Metastatic Liver Carcinoma in the Adrenal Gland (tissue), 2 donors: ENCODE measurements around a stretch of chr4.

- PRO-cap, 2 experiments, result no peak in any of the 2 experiments
Observed at GRCh38 chr4:40197500-40198794, 1.1 kb downstream of the RHOH start.

GRCh38 chr4:40225276-40225867 lies 28.5 kb downstream of the RHOH start:
- PRO-cap, 2 experiments, result no peak in any of the 2 experiments

- PRO-cap, 2 experiments, result no peak in any of the 2 experiments
Observed at GRCh38 chr4:40231371-40231899, 34.6 kb downstream of the RHOH start.

DNA sequence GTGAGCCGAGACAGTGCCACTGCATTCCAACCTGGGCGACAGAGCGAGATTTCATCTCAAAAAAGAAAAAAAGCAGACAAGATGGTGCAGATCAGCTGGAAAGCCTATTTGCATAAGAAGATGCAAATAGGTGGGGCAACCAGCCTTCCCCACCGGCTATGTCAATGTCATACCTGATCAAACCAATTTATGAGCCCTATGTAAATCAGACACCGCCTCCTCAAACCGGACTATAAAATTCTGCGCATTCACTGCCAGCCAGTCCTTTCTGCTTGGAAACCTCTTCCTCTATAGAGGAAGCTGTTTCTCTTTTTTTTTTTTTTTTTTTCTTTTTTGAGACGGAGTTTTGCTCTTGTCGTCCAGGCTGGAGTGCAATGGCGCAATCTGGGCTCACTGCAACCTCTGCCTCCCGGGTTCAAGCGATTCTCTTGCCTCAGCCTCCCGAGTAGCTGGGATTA lies 64.5 kb upstream of the CHRNA9 start:
- PRO-cap, 2 experiments, result no peak in any of the 2 experiments

DNA sequence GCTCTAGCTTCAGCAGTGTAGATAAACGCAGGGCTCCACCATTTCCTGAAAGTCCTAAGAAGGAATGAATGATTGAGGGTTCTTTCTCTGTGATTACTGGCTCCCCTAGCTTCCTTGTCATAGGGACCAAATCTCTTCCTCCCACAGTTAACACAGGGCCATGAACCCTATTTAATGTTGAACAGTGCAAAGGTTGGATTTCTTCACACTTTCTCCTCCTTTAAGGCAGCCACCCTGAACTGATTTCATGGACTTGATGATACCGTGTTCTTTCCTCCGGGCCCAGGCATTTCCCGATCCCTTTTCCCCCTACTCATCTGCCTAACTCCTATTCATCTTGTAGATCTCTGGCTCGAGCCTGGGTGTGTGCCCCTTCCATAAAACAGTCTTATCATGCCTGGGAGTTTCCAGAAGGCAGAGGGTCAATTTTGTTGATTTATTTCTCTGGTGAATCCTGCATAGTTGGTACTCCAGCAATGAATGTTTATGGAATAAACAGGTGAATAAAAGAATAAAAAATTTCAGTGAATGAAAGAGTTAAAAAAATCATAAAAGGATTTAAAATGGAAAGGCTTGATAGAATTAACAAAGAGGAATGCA lies 84.5 kb downstream of the CHRNA9 start:
- PRO-cap, 2 experiments, result peak in 1 of 2 experiments; most common minus-strand start position 121 of the sequence (in 1)

GRCh38 chr4:40449732-40450495 lies 114.8 kb downstream of the CHRNA9 start:
- PRO-cap, 2 experiments, result no peak in any of the 2 experiments

DNA sequence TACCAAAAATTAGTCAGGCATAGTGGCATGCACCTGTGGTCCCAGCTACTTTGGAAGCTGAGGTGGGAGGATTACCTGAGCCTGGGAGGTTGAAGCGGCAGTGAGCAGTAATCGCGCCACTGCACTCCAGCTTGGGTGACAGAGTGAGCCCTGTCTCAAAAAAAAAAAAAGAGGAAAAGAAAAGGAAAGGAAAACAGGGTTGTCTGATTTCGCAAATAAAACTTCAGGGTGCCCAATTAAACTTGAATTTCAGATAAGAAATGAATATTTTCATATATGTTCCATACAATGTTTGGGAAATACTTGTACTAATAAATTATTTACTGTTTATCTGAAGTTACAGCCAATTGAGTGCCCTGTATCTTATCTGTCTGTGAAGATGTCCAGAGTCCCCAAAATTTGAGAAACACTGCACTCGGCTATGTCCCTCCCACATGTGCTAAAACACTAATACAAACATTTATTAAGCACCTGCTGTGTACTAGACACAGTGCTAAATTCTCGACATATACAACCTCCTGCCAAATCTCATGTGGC lies 105.9 kb downstream of the RBM47 start:
- PRO-cap, 2 experiments, result no peak in any of the 2 experiments

- PRO-cap, 2 experiments, result no peak in any of the 2 experiments
Observed at GRCh38 chr4:40581583-40582272, 47.9 kb downstream of the RBM47 start.

GRCh38 chr4:40587741-40588403 lies 41.8 kb downstream of the RBM47 start:
- PRO-cap, 2 experiments, result no peak in any of the 2 experiments

GRCh38 chr4:40688068-40688633 lies 58.5 kb upstream of the RBM47 start:
- PRO-cap, 2 experiments, result peak in 2 of 2 experiments; most common minus-strand start chr4:40688144 (in 2)

GRCh38 chr4:40909108-40909667 lies 159.4 kb downstream of the NSUN7 start:
- PRO-cap, 2 experiments, result no peak in any of the 2 experiments

DNA sequence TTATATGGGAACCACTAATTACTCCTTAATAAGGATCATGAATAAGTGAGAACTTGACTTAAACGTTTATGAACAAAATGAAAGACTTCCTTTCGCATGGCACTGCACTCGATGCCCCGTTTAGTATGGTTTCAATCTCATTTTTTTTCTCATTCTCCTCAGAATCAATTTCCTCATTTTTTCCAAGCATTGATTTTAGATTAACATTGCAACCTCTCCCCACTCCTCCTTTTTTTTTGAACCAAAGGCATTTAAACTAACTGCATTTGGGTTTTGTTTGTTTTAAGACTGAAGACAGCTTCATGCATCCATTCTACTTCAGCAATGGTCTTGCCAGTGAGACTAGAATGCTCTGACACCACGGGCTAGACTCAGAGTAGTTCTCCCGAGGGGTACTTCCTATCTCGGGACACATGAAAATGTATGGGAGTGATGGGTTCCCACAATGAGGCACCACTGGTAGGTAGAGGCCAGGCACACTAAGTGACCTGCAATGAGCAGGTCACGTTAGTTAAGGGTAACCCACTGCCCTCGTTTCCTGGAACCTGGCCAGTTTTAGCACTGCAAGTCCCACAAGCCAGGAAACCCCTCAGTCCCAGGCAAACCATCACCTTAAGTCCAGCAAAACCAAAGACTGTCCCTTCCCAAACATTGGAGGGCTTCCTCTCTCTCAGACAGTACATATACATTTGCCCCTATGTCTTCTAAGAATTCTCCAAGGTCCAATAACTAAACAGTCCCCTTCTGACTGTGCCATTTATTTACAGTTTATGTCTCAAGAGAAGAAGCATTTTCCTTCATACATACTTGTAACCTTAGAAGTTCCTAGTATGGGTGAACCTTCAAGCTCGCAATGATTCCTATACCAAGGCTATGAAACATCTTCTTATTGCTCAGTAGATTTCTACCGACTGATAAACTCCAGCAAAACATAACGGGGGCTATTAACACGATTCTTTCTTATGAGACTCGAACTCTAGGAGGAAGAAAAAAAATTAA lies 220.8 kb downstream of the NSUN7 start:
- PRO-cap, 2 experiments, result no peak in any of the 2 experiments

GRCh38 chr4:41358658-41359427 lies 102.1 kb downstream of the UCHL1 start:
- PRO-cap, 2 experiments, result no peak in any of the 2 experiments

- PRO-cap, 2 experiments, result peak in 2 of 2 experiments; most common plus-strand start chr4:41360299 (in 2); most common minus-strand start chr4:41360475 (in 1)
Observed at GRCh38 chr4:41360235-41361175, 103.8 kb downstream of the UCHL1 start.

- PRO-cap, 2 experiments, result peak in 1 of 2 experiments; most common minus-strand start chr4:41361230 (in 1)
Observed at GRCh38 chr4:41361176-41361352, 104.3 kb downstream of the UCHL1 start.

GRCh38 chr4:41361878-41362162 lies 105.1 kb downstream of the UCHL1 start:
- PRO-cap, 2 experiments, result no peak in any of the 2 experiments

GRCh38 chr4:41437191-41437509 lies 100.8 kb upstream of the LIMCH1 start:
- PRO-cap, 2 experiments, result no peak in any of the 2 experiments

DNA sequence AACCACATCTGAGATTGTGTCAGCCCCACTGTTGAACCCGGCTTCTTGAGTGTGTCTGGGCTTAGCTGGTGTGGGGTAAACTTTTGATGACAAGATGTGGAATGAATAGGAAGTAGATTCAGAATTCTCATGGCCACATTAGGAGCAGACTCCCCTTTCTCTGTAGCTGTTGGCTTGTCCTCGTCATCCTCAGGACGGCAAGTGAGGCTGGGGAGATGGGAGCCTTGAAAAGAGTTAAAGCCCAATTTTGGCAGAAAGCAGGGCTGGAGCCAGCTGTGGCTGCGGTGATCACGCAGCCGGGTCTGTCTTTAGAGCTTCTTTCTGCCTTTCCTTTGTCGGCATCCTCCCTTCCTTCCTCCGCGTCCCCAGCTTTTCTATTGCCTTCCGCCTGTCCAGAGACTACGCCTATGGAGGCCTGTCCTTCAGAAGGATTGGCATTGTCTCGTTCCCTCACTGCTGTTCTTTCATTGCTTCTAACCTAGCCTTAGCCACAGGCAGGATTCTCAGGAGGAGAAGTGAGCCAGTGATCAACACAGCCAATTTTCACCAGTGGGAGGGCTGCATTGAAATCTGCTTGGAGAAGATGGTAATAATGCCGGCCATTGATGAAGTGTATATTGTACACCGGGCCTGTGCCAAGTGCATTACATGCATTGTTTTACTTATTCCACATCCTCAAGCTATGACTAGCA lies 22.9 kb upstream of the LIMCH1 start:
- PRO-cap, 2 experiments, result no peak in any of the 2 experiments

DNA sequence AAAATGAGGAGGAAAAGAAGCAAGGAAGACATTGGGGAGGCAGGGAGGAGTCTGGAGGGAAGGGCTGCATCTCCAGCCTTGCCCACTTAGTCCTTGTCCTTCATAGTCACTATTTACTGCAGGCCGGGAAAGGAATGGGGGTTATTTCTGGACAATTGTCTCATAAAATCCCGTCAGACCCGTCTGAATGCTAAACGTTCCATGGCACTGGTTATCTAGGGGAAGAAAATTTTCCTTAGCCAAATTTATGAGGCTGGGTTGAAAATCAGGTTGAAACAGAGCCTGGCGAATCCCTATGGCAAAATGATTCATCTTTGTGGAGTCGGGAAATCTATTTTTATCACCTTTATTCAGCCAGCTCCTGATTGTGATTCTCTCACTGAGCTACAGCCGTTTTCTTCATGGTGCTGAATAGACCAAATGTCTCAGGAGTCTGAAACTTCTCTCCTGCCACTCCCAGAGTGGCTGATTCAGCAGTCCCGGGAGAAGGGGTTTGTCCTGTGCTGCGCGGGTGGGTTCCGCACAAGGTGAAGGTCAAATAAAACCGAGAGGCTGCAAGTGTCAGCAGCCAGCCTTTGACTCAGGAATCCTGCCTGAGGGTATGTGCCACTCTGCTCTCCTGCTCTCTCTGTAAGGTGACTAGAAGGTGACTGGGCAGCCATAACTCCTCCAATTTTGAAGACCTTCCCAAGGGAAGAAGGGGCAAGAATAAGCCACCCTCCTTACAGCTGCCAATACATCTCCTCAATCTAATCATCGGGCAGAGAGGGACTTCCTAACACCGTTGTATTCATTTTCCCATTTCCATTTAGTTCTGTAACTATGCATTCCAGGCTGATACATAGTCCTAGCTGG lies 1.1 kb downstream of the LIMCH1 start:
- PRO-cap, 2 experiments, result no peak in any of the 2 experiments

GRCh38 chr4:41611848-41612180 lies 73.9 kb downstream of the LIMCH1 start:
- PRO-cap, 2 experiments, result no peak in any of the 2 experiments